HepG2 (cell line): ENCODE measurements around the gene CD7.

DNA sequence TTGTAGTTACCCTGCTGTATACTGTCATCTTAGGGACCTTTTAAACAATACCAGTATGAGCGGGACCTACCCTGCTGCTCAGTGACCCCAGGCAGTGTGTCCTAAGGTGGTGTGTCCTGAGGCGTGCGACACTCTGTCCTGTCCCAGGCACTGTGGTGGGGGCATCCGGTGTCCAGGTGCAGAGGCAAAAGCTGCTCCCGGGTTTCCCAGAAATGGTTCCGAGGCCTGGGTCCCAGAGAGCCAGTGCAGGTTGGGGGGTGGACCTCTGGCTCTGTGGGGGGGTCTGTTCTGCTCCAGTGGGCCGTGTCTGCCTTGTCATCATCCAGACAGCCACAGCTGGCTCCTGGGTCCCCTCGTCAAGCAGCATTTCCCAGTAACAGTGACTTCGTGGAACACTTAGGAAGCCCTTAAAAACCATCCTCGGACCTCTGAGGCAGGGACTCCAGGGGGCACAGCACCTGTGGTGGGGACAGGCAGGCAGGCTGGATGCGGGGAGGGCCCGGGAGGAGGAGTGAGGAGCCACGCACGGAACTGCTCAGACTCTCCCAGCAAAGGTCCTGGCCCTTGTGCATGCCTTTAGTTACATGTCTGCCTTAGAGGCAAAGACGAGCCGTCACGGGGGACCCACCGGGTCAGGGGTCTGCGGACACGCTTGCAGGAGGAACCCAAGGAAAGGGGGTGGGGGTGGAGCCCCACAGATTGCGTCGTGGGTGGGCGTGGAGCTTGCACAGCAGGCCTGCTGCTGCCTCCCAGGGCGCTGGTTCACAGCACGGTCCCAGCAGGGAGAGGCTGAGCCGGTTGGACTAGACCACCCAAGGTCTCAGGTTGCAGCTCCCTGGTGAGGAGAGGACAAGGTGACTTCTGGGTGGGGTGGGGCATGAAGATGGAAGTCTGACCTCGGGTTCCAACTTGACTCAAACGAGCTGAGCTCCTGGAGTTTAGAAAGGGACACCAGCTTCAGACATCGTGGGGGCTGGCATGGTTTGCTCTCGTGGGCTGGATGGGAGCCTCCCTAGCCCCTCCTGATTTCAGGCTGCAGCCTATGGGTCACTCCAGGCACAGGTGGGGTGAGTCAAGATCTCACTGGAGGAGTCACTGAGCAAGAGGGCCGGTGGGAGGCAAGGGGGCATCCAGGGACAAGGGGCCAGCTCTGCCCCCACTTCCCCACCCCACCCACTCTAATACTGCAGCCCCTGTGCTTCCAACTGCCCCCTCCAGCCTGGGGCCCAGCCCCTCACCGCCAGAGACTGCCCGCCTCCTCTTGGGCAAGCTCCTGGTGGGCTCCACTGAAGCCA, 5.8 kb downstream of the SLC16A3 start:
- RRBS, 2 experiments = no CpG with 5 or more reads among the region's 33 CpGs
CAGE:
- cytosol, long polyA minus RNA = no peak
- cytosol, long polyA plus RNA = no peak
- long polyA plus RNA = no peak
- nucleus, long polyA minus RNA = no peak
- nucleus, long polyA plus RNA = no peak

DNA sequence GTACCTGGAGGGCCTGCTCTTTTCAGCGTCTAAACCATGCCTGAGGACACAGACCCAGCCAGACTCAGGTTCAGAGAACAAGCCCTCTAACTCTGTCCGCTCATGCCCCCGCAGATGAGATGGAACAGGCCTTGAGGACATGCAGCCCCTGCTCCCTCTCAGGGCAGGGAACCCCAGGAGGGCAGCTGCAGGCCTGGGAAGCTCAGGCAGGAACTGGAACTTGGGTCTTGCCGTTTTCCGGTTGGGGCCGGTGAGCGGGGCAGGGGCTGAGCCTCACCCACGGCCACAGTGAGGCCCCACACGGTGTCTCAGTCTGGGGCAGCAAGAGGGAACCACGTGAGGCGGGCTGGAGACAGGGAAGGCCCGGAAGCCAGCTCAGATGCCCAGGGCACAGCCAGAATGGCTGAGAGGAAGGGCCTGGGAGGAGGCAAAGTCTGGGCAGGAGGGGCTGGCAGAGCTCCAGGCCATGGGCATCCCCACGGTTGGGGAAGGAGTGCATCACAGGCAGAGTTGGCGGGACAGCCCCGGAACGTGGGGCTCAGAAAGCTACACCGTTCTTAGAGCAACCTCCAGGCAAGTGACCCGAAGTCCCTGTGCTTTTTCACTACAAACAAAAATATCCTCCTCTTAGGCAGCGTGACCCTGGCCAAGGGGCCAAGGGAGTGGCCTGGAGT, 12.7 kb downstream of the SLC16A3 start:
- RRBS, 2 experiments = 3 to 25% methylated on average over 3 of the region's 19 CpGs
CAGE:
- cytosol, long polyA minus RNA = no peak
- cytosol, long polyA plus RNA = no peak
- long polyA plus RNA = no peak
- nucleus, long polyA minus RNA = no peak
- nucleus, long polyA plus RNA = no peak

DNA sequence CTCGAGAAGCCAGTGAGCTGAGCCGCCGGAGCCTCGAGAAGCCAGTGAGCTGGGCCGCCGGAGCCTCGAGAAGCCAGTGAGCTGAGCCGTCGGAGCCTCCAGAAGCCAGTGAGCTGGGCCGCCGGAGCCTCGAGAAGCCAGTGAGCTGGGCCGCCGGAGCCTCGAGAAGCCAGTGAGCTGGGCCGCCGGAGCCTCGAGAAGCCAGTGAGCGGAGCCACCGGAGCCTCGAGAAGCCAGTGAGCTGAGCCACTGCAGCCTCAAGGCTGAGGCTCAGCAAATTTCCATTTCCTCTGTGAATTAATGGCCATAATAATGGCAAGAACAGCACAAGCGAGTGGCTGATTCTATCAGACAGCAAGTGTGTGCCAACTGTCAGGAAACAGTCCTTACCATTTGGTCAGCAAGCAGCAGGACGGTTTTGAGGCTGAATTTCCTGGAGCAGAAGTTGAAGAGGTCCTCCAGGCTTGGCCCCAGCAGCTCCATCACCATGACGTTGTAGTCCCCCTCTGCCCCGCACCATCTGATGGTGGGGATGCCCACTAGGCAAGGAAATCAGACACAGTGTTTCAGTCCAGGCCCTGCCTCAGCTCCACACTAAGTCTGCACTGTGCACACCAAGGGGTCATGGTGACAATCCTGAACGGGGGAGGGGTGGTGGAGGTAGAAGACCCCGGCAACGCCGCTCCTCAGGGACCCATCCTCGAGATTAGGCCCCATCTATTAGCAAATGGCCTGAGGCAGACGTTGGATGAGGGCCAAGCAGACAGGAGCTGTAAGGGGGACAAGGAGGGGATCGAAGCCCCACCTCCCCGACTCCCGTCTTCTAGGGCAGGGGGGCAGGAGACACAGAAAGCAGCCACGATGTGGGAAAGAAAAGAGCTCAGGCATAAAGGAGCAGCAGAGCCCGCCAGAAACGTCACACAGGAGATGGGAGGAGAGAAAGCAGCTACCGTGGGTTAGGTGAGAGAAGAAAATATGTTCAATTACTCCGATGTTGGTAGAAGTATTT, 18.2 kb downstream of the CSNK1D start:
- RRBS, 2 experiments = no CpG with 5 or more reads among the region's 39 CpGs
CAGE:
- cytosol, long polyA minus RNA = no peak
- cytosol, long polyA plus RNA = no peak
- long polyA plus RNA = no peak
- nucleus, long polyA minus RNA = no peak
- nucleus, long polyA plus RNA = no peak

DNA sequence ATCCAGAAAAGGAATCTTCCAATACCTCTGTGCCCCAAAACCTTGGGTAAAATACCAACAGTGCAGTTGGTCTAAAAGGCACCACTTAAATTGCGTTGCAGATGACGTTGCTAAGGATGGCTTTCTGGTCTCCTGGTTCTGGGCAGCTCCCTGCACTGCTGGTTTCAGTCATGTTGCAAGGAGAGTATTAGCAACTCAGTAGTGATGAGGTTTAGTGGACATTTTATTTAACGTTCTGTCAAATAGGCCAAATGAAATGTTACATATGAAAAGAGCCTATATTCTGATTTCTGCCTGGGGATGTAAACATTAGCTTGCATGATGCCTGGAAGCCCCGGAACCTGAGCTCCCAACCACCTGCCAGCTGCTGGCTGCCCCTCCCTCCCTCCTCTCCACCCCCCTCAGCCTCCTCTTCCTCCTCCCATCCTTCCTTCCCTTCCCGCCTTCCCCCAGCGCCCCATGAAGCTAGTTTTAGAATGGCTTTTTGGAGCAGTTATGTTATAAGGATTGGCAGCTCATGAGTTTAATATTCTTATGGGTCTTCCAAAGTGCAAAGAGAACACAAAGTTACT, 20.8 kb downstream of the CD7 start:
- RRBS, 2 experiments = no CpG with 5 or more reads among the region's 6 CpGs
CAGE:
- cytosol, long polyA minus RNA = no peak
- cytosol, long polyA plus RNA = no peak
- long polyA plus RNA = no peak
- nucleus, long polyA minus RNA = no peak
- nucleus, long polyA plus RNA = no peak

DNA sequence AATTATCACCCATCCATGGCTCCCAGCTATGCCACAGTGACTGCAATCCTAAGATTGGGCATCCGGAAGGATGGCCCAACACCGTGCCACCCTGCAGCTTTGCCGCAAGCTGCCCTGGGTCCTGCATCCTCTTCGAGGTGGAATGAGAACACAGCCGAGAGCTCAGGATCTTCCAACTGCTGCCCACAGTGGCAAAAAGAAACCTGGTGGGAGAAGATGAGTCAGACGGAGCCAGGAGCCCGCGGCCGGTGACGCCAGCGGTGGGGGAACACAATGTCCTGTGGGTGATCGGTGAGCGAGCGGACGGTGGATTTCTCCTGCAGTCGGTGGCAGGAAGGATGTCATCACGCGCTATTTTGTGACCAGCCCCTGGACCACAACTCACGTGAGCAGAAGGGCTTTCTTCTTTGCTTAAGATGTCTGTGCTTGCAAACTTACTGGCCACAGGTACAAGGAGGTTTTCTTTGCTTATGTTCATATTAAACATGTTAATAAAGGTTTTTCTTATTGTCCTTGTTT, 20.1 kb downstream of the CD7 start:
- RRBS, 2 experiments = no CpG with 5 or more reads among the region's 19 CpGs
CAGE:
- cytosol, long polyA minus RNA = no peak
- cytosol, long polyA plus RNA = no peak
- long polyA plus RNA = no peak
- nucleus, long polyA minus RNA = no peak
- nucleus, long polyA plus RNA = no peak

DNA sequence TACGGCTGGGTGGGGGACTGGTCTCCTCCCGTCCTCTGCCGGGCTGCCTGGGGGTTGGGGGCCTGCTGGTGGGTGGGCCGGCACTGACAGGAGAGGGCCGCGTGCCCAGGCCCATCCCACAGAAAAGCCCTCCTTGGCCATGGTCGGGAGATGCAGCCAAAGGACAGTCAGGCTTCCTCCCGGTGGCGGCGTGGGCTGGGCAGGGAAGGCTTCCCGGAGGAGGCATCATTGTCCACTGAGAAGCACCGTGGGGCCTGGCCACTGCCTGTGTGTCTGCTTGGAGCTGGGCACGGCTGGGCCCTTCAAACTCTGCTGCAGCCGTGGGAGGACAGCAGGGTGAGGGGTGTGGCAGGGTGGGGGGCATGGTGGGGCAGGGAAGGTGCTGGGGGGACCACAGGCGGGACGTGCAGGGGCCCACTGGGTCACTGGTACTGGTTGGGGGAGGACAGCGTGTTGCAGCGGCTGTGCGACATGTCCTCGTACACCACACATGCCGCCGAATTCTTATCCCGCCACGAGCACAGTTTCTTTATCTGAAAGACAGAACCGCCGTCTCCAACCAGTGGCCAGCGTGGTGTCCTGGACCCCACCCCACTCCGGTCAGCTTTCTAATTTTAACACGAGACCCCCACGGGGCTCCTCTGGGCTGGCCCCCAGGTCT, 2.4 kb downstream of the CD7 start:
- RRBS, 2 experiments = 83 to 95% methylated on average over 4 to 5 of the region's 30 CpGs
CAGE:
- cytosol, long polyA minus RNA = no peak
- cytosol, long polyA plus RNA = no peak
- long polyA plus RNA = start-site peak on the plus strand centred at position 299 of the sequence, 155 bp wide, 6 and 6 reads in 2 replicates
- nucleus, long polyA minus RNA = no peak
- nucleus, long polyA plus RNA = no peak

- RRBS, 2 experiments = under 1 to 3% methylated on average over 4 of the region's 11 CpGs
CAGE:
- cytosol, long polyA minus RNA = no peak
- cytosol, long polyA plus RNA = no peak
- long polyA plus RNA = no peak
- nucleus, long polyA minus RNA = no peak
- nucleus, long polyA plus RNA = no peak
Measured at GRCh38 chr17:82317036-82317372, 404 bp downstream of the CD7 start.

DNA sequence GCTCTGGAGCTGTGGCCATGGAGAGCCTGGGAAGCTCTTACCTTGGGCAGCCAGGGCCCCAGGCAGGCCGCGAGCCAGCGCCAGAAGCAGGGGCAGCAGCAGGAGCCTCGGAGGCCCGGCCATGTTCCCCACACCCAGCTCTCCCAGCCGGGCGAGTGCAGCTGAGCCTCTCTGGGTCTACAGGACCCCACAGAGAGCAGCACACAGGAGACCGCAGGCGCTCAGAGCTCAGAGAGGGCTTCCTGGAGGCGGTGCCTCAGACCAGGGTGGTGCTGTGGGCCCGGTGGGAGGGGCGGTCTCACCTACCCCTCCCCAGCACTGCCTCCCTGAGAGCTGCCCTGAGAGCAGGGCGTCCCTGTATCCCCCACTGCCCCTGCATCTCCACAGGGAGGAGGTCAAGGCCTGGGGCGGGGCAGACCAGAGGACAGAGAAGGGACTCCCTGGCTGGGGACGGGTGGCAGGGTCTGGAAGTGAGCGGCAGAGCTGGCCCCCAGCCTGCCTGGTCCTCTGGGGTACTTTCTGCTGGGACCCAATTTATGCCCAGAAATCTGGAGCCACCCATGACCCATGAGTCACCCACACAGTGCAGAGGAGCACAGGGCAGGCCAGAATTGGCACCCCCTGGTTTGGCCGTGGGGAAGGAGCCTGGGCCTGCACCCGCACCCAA, at the start of gene CD7:
Gene CD7 (minus strand): TSS at position 236 of the 667 bp plus-strand sequence.
- RRBS, 2 experiments = 8 to 10% methylated on average over 2 of the region's 18 CpGs
CAGE:
- cytosol, long polyA minus RNA = start-site peak on the minus strand centred at position 204 of the sequence, 83 bp wide, 825 reads
- cytosol, long polyA plus RNA = start-site peak on the minus strand centred at position 204 of the sequence, 90 bp wide, 4,433 and 5,870 reads in 2 replicates
- long polyA plus RNA = start-site peak on the minus strand centred at position 202 of the sequence, 93 bp wide, 4,941 and 5,476 reads in 2 replicates; start-site peak on the plus strand centred at position 388 of the sequence, 146 bp wide, 17 and 17 reads in 2 replicates
- nucleus, long polyA minus RNA = no peak
- nucleus, long polyA plus RNA = start-site peak on the minus strand centred at position 206 of the sequence, 86 bp wide, 2,095 and 2,983 reads in 2 replicates

DNA sequence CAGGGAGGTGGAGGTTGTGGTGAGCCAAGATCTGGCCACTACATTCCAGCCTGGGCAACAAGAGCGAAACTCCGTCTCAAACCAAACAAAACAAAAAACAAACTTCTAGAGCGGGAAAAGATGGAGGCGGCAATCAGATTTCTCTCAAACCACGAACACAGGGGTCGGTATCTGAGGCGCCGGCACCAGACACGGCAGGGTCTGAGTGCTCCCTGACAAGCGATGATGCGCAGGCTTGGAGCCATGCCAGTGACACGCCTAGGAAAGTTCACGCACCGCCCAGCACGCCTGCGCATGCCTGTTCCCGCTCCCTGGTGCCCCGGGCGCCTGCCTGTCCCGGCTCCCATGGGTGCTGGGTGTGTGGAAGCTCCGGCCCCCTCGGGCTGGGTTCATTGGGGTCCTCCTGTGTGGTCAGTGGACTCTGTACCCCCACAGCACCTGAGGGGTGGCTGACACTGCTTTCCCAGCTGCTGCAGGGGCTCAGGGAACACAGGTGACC, 1.5 kb downstream of the SECTM1 start:
- RRBS, 2 experiments = no CpG with 5 or more reads among the region's 22 CpGs
CAGE:
- cytosol, long polyA minus RNA = no peak
- cytosol, long polyA plus RNA = no peak
- long polyA plus RNA = no peak
- nucleus, long polyA minus RNA = no peak
- nucleus, long polyA plus RNA = no peak

GRCh38 chr17:82338865-82340072, 5.7 kb upstream of the SECTM1 start:
- RRBS, 2 experiments = 21 to 32% methylated on average over 9 of the region's 35 CpGs
CAGE:
- cytosol, long polyA minus RNA = no peak
- cytosol, long polyA plus RNA = no peak
- long polyA plus RNA = no peak
- nucleus, long polyA minus RNA = no peak
- nucleus, long polyA plus RNA = no peak

DNA sequence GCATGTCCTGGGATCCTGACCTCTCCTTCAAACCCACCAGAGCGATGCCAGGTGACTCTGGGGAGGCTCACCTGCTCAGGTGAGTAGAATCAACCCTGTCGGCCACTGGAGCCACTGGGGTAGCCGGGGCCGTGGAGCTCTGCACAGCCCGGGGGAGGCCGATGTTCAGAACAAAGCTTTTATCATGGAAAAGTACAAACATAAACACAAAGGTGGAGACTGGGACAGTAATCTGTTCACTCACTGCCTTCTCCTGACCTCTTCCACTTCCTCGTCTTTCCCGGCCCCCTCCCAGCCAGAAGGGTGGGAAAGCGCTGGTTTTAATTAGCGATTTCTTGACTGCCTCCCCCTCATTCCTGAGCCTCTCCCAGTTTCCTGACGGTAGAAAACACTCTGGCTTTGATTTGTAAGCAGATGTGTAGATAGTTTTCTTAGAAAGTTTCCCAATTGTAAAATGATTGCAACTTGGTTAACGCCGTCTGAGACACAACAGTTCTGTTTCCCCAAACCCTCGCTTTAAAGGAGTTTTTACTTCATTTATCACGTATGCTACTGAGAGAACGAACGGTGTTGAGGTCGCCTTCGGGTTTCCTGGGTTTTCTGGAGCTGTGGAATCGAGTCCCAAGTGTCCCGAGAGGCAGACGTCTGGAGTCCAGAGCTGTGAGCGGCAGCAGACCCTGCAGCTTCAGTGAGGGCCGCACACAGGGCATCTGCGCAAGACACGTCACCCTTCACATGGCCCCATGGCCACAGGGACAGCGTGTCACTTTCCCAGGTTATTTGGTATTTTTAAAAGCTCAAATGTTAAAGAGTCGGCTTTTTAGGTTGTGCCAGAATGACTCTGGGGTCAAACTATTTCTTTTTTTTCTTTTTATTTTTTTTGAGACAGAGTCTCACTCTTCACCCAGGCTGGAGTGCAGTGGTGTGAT, 9.5 kb upstream of the TEX19 start:
- RRBS, 2 experiments = no CpG with 5 or more reads among the region's 28 CpGs
CAGE:
- cytosol, long polyA minus RNA = no peak
- cytosol, long polyA plus RNA = no peak
- long polyA plus RNA = no peak
- nucleus, long polyA minus RNA = no peak
- nucleus, long polyA plus RNA = no peak

- RRBS, 2 experiments = no CpG with 5 or more reads among the region's 8 CpGs
CAGE:
- cytosol, long polyA minus RNA = no peak
- cytosol, long polyA plus RNA = no peak
- long polyA plus RNA = no peak
- nucleus, long polyA minus RNA = no peak
- nucleus, long polyA plus RNA = no peak
Measured at GRCh38 chr17:82367720-82368012, 3.9 kb upstream of the UTS2R start.

- RRBS, 2 experiments = no CpG with 5 or more reads among the region's 3 CpGs
CAGE:
- cytosol, long polyA minus RNA = no peak
- cytosol, long polyA plus RNA = no peak
- long polyA plus RNA = no peak
- nucleus, long polyA minus RNA = no peak
- nucleus, long polyA plus RNA = no peak
Measured at GRCh38 chr17:82419504-82419991, 1.2 kb upstream of the OGFOD3 start.

DNA sequence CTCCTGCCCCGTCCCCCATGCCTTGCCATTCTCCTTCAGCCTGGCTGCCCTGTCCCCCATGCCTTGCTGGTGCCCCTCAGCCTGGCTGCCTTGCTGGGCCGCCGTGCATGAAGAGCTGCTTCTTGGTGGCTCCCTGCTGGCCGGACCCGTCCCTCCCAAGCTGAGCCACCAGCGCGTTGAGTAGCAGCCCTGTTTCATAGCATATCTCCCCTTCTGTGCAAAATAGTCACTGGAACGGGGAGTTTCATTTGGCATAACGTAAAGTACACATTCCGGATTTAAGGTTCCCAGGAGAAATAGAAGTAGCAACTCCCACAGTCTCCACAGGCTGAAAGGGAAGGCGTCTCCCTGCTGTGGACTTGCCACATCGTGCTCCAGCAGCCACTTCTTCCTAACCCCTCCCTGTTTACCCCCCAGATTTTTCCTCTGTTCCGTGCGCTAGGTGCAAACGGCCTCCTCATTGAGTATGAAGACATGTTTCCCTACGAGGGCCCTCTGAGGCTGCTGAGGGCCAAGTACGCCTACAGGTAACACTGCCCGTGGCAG, 5.7 kb upstream of the OGFOD3 start:
- RRBS, 2 experiments = no CpG with 5 or more reads among the region's 18 CpGs
CAGE:
- cytosol, long polyA minus RNA = no peak
- cytosol, long polyA plus RNA = no peak
- long polyA plus RNA = no peak
- nucleus, long polyA minus RNA = no peak
- nucleus, long polyA plus RNA = no peak

DNA sequence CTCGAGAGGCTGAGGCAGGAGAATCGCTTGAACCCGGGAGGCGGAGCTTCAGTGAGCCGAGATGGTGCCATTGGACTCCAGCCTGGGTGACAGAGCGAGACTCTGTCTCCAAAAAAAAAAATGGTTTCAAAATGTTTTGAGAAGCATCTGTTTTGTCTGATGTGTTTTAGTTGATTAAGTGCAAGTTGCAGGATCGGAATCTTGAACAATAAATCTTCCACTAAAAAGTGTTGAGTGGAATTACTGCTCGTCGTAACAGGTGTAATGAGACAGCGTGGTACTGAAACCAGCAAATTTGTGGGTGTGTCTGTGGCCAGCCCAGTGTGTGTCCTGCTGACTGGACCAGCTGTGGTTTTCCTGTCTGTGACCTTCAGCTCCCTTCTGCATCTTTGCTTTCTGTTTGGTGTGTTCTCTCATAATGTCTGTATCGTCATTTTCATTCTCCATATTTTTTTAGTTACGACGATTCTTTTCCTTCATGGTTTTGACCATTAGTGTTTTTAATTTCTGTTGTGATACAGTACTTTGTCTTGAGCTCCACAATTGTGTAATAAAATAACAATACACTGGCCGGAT, 20.5 kb upstream of the FOXK2 start:
- RRBS, 2 experiments = no CpG with 5 or more reads among the region's 14 CpGs
CAGE:
- cytosol, long polyA minus RNA = no peak
- cytosol, long polyA plus RNA = no peak
- long polyA plus RNA = no peak
- nucleus, long polyA minus RNA = no peak
- nucleus, long polyA plus RNA = no peak

DNA sequence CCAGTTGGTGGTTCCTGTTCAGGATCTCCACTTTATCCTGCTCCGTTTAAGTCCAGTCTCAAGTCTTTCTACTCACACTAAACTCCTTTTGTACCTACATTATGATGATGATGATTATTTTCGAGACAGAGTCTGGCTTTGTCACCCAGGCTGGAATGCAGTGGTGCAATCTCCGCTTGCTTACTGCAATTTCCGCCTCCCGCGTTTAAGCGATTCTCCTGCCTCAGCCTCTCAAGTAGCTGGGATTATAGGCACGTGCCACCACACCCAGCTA, 2.3 kb upstream of the FOXK2 start:
- RRBS, 2 experiments = no CpG with 5 or more reads among the region's 8 CpGs
CAGE:
- cytosol, long polyA minus RNA = no peak
- cytosol, long polyA plus RNA = no peak
- long polyA plus RNA = no peak
- nucleus, long polyA minus RNA = no peak
- nucleus, long polyA plus RNA = no peak

DNA sequence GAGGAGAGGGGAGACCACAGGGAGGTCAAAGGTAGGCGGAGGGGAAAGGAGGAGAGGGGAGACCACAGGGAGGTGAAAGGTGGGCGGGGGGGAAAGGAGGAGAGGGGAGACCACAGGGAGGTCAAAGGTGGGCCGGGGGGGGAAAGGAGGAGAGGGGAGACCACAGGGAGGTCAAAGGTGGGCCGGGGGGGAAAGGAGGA, 62.0 kb downstream of the WDR45B start:
- RRBS, 2 experiments = no CpG with 5 or more reads among the region's 4 CpGs
CAGE:
- cytosol, long polyA minus RNA = no peak
- cytosol, long polyA plus RNA = no peak
- long polyA plus RNA = no peak
- nucleus, long polyA minus RNA = no peak
- nucleus, long polyA plus RNA = no peak

DNA sequence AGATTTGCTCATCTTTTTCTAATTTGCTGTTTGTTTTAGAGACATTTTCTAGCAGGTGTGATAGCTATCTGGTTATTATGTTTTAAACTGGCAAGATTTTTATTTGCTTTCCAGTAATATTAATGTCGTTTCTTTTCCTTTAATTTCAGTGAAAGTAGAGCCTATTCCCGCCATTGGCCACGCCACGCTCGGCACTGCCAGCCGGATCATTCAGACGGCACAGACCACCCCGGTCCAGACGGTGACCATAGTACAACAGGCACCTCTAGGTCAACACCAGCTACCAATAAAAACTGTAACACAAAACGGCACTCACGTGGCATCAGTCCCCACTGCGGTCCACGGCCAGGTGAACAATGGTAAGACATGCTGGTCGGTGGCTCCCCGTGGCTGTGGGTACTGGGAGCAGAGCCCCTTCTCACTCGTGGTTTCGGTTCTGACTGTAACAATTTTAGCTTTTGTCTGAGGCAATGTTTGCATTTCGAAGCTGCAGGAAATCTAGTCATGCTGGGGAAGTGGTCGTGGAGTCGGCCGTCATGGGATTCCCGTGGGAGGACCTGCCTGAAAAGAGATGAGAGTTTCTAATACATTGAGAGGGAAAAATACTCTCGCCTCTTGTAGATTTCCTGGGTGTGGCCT, 61.2 kb downstream of the WDR45B start:
- RRBS, 2 experiments = no CpG with 5 or more reads among the region's 23 CpGs
CAGE:
- cytosol, long polyA minus RNA = no peak
- cytosol, long polyA plus RNA = no peak
- long polyA plus RNA = no peak
- nucleus, long polyA minus RNA = start-site peak on the plus strand centred at position 328 of the sequence, 514 bp wide, 43 reads
- nucleus, long polyA plus RNA = no peak

DNA sequence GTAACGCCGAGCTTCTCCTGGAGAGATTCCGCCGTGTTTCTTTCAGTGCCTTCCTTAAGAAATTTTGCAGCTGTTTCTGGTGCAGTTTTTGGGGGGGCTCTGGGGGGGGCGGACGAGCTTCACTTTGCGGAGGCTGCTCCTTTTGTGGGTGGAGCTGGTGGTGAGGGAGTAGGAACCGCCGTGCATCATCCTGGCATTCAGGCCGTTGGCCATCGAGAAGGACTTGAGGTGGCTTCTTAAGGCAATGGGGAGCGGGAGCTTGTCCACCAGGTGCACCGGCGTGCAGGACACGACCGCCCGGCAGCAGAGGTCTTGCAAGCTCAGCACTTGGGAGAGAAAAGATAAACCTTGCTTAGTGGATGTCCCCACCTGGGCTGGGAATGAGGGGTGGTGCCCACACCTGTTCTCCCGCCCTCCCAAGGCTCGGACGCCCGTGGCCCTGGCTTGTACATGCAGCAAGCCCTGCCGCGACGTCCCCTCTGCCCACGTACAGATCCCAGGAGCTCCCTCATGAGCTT, 9.6 kb upstream of the WDR45B start:
- RRBS, 2 experiments = no CpG with 5 or more reads among the region's 25 CpGs
CAGE:
- cytosol, long polyA minus RNA = no peak
- cytosol, long polyA plus RNA = no peak
- long polyA plus RNA = no peak
- nucleus, long polyA minus RNA = no peak
- nucleus, long polyA plus RNA = no peak

DNA sequence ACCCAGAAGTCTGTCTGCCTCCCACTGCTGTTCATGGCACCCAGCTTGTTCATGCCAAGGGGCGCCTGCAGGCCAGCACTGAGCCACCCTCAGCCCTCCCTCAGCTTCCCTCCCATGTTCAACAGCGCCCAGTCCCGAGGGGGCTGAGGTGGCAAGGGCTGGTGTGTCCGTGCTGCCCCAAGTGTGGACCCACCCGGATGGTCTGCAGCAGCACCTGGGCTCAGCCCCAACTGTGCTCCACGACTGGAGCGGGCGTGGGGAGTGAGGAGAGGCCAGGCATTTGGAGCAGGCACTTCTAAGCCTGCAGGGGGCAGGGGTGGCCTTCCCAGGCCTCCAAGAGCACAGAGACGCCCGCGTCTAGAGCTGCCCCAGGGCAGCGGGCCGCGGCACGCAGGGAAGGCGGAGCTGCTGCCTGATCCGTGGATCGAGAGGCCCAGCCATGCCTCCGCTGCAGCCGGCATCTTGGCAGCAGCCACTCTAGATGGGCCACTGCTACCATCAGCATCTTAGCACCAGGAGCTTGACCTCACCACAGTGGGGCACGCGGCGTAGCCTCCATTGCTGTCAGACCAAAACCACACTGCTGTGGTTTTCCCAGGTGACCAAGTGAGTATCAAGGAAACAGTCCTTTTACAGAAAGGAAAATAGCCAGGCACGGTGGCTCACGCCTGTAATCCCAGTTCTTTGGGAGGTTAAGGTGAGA, 20.3 kb upstream of the WDR45B start:
- RRBS, 2 experiments = no CpG with 5 or more reads among the region's 25 CpGs
CAGE:
- cytosol, long polyA minus RNA = no peak
- cytosol, long polyA plus RNA = no peak
- long polyA plus RNA = no peak
- nucleus, long polyA minus RNA = no peak
- nucleus, long polyA plus RNA = no peak